Pericardium fibroblast (primary cell): ENCODE measurements around a stretch of chr5.

- RAMPAGE, long total RNA = no peak
These were observed 829 bp downstream of the NLN start for GRCh38 chr5:65722510-65723557.

DNA sequence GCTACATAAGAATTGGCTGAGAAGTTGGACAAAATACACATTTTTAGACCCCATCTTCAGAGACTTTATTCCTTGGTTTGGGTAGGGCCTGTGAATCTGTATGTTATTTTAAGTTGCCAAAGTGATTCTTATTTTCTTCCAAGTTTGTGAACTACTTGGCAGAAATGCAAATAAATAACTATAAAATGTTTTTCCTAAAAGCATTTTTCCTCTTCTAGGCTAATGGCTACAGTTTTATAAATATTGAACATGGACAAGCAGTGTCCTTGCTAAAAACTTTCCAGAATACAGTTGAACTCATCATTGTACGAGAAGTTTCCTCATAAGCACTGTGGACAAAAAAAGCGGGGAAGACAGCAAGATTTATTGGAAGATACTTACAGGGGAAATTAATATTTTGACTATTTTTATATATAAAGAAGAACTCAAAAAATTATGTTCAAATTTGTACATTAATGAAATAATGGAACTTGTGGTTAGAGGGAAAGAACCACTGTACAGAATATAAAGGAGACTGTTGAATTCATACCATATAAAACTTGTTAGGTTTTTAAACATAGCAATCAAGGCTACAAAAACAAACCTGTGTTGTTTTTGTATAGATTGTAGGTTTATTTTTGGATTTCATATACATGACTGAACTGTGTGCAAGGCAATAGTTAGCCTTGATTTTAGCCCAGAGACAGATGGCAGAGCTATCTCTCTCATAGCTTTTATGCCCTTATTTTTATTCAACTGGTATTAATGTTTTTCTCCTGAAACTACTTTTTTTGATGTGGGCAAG is 65.7 kb upstream of the SREK1 start:
- RAMPAGE, long total RNA = no peak

- RAMPAGE, long total RNA = no peak
These were observed 25.5 kb downstream of the SREK1 start for GRCh38 chr5:66169435-66170237.

DNA sequence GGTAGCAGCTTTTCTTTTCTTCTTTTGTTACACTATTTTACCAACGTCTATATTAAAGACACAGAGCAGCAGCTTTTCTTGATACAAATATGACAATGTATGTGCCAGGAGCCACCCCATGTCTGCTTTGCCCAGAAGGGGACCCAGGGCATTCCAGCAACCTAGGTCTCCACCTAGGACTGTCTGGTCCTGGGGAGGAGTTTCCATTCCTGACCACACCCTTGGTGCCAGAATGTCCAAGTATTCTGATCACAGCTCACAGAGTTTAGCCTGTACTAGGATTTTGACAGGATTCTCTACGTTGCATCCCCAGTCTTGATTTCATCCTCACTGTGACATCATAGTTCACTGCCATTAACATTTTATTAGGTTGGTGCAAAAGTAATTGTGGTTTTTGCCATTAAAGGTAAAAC is 224.7 kb downstream of the SREK1 start:
- RAMPAGE, long total RNA = no peak

GRCh38 chr5:66554117-66554579 is 42.0 kb upstream of the MAST4 start:
- RAMPAGE, long total RNA = no peak

- RAMPAGE, long total RNA = no peak
These were observed 222.7 kb downstream of the MAST4 start for GRCh38 chr5:66818913-66819326.

DNA sequence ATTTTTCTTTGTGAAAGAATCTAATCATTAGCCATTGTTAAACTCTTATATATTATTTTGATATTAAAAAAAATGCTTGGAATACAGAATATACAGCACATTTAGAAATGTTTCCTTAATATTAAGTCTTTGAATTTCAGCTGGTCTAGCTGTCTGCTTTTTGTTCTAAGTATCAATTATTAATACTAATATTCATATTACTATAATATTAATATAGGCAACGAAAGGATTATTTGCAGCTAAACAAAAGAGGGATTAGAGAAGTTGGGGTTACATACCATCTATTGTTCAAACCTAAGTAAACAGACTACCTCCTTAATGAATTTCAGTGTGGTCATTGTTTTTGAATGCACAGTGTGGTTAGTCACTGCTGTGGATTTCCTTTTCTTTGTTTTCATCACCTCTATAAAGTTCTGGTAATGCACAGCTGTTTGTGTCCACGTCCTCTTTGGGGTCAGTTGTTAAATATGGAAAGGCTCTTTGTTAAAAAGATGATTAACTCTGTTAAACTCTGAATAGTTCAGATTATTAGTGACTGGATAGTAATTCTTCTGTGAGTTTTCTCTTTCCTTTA is 233.5 kb downstream of the MAST4 start:
- RAMPAGE, long total RNA = no peak

GRCh38 chr5:67094595-67095144 is 101.9 kb downstream of the CD180 start:
- RAMPAGE, long total RNA = no peak

DNA sequence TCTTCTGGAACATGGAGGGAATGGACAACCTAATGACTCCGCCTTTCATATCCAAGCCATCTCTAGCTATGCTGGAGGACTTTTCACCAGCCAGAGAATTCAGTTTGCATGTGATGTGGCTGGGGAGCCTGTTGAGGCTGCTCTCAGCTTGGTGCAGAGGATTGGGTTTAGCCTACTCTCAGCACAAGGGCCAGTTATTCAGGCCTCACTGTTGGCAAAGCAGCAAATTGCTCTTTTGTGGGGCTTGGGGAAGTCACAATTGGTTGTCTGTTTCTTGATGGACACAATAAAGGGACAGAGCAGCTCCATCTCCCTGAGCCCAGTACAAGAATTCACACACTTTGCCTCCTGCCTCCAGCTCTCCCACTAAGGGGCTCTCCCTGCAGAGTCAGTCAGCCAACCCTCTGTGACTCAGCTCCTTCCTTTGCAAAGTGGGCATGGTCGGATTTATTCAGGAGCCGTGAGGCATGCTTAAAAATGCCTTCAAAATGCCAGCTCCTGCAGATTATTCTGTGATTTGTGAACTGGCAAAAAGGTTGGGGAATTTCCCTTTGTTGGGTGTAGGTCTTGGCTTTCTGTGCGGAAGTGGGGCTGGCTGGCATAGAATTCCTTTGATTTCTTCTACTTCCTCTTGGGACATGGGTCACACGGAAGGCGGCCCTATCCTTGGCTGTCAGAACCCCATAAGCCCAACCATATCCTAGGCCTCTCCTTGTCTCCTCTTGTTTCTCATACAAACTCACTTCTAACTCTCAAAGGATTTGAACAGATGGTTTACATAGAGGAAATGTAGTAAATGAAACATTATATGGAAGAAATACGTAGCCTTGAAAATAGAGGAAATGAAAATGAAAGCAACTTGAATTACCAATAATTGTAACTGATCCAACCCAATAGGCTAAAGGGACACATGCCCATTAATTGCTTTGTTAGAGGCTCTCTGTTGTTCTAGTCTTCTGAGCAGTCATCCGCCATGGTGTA is 118.7 kb upstream of the CD180 start:
- RAMPAGE, long total RNA = no peak

DNA sequence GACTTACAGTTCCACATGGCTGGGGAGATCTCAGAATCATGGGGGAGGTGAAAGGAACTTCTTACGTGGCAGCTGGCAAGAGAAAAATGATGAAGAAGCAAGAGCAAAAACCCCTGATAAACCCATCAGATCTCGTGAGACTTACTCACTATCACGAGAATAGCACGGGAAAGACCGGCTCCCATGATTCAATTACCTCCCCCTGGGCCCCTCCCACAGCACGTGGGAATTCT is 293.9 kb upstream of the CD180 start:
- RAMPAGE, long total RNA = no peak

GRCh38 chr5:67548562-67549142 is 352.1 kb upstream of the CD180 start:
- RAMPAGE, long total RNA = no peak

GRCh38 chr5:67972013-67972574 is 243.5 kb upstream of the PIK3R1 start:
- RAMPAGE, long total RNA = no peak

- RAMPAGE, long total RNA = no peak
These were observed 134.8 kb upstream of the PIK3R1 start for GRCh38 chr5:68080754-68081180.

DNA sequence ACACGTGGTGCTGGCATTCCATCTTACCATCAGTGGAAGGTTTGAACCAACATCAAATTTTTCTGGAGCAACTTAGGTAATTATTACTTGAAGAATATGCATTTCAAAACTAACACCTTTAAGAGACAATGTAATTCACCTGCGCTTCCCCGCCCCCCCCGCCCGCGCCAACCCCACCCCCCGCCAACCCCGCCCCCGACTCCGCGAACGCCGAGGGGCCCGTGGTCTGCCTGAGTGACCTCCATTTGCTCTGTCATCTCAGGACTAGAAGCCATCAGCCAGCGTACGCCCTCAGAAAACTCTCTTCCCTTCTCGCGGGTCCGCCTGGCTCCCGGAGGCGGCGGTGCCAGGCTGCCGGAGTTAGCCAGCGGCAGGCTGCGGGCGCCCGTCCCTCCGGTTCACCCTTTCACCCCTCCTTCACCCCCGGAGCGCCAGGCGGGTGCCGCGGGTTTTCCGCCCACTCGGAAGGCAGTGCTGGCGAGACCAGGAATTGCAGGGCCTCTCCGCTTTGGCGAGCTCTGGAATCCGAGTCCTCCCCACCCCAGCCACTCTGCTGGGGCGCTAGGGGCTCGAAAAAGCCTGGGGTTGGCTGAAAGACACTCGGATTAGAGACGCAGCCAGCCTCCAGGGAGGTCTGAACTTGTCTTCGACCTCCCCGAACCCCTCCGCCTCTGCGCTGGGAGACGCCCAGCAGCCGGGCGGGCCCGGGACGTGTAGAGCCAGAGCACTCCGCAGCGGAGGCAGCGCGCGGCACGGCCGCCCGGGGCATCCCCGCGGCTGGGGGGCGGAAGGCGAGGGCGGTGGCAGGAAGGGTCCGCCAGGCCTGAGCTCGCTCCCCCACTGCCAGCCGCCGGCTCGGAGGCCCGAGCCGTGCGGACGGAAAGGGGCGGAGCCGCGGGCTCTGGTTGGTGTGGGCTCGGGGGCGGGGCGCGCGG is 526 bp upstream of the PIK3R1 start:
- RAMPAGE, long total RNA = no peak

DNA sequence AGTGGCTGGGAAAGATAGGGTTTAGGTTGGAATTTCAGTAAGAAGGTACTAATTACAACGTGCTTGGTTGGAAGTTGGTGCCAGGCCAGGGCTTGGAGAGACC is 73.2 kb downstream of the PIK3R1 start:
- RAMPAGE, long total RNA = no peak

DNA sequence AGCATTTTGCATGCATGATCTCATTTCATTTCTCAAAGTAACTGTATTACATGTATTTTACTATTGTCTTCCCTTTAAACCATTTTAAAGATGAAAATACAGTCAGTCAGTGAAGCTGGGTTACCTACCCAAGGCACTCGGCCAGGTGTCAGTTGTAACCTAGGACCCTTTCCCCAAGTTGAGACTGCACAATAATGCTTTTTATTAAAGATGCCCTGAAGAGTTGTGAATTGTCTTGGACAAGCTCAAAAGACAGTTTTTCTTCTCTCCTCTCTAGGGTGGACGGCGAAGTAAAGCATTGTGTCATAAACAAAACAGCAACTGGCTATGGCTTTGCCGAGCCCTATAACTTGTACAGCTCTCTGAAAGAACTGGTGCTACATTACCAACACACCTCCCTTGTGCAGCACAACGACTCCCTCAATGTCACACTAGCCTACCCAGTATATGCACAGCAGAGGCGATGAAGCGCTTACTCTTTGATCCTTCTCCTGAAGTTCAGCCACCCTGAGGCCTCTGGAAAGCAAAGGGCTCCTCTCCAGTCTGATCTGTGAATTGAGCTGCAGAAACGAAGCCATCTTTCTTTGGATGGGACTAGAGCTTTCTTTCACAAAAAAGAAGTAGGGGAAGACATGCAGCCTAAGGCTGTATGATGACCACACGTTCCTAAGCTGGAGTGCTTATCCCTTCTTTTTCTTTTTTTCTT is 81.7 kb downstream of the PIK3R1 start:
- RAMPAGE, long total RNA = no peak

- RAMPAGE, long total RNA = no peak
These were observed 84.4 kb downstream of the PIK3R1 start for GRCh38 chr5:68299813-68300523.

DNA sequence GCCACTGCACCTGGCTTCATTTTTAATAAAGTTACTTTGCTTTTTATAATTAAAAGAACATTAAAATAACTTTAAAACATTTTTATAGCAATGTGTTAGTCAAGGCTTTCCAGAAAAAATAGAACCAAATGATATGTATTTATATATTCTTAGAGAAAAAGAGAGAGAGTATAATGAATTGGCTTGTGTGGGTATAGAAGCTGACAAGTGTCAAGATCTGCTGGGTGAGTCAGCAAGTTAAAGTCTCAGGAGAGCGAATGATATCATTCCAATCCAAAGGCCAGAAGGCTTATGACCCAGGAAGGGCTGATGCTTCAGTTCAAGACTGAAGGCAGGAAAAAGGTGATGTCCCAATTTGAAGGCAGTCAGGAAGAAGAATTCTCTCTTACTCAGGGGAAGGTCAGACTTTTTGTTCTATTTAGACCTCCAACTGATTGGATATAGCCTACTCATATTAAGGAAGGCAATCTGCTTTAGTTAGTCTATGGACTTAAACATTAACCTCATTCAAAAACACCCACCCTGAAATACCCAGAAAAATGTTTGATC is 189.5 kb downstream of the PIK3R1 start:
- RAMPAGE, long total RNA = no peak

DNA sequence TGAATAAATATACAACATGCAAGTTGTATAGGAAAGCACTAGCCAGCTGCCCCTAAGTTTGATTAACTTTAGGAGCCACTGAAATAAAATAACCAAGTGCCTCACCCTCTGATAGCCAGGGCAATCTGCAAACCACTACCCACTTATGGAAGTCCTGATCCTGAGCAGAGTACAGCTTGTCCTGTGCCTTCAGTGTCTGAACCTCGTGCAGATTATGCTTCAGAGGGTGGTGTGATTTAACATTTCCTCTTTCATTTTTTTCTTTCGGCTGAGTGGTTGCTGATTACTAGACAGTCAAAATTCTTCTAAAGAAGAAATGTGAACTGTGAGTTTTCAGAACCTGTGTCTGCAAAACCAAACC is 327.6 kb downstream of the PIK3R1 start:
- RAMPAGE, long total RNA = no peak

- RAMPAGE, long total RNA = no peak
These were observed 420.1 kb upstream of the SLC30A5 start for GRCh38 chr5:68673326-68674453.